Peritoneum (tissue), 1 donor: ENCODE results near the genes CRNN, LCE5A, LCE3A, LCE2C and LCE4A.

DNA sequence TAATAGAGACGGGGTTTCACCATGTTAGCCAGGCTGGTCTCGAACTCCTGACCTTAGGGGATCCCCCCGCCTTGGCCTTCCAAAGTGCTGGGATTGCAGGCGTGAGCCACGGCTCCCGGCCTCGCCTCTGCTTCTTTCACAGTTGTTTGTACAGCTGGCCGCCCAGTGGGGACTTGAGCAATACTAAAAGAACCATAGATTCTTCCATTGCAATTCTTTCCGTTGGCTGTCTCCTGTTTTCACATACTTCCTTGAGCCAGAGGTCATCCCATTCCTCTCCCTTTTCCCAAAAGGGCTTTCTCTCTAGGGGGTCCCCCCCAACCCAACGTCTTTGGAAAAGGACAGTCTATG is 1.1 kb downstream of the GABPB2 start:
- PRO-cap, result no peak

- PRO-cap, result no peak
Observed at GRCh38 chr1:151142800-151143544, 3.5 kb downstream of the SEMA6C start.

DNA sequence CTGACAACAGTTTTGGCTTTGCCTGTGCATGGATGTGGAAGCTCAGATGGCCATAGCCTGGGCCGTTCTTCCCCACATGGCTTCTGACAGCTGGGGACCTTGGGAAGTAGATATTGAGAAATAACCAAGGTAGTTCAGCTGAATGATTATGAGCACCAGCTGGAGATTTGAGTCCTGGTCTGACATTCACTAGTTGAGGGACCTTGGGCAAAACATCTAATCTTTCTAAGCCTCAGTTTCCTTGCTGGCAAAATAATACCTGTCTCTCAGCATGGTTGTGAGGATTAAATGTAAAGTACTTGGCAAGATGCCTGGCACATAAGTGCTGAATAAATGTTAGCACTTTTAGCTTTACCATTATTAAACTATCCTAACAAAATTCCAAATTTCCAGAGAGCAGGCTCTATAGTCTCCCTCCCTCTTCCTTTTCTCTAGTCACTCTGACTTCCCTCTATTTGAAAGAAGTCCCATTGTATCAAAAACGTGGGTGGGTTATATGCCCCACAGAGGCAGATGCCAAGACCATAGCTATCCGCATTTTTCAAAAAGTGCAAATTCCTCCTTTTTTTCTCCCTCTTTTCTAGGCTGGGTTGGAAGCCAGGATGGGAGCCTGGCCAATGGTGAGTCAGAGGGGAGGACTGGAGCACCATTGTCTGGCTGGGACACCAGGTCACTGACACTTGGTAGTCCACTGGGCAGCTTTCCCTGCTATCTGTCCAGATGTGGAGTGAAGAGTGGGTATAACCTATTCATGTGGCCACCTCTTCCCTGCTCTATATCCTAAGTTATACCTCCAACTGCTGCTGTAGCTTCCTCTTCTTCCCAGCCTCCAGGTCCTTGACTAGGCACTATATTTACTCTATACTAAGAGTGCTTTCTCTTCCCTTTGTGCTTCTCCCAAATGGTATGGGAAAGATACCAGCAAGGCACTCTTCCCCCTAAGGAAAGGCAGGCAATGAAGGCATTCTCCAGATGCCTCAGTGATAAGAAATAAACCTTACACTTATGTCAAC is 13.2 kb downstream of the PI4KB start:
- PRO-cap, result no peak

GRCh38 chr1:151347437-151347675 is 304 bp upstream of the RFX5 start:
- PRO-cap, result no peak

DNA sequence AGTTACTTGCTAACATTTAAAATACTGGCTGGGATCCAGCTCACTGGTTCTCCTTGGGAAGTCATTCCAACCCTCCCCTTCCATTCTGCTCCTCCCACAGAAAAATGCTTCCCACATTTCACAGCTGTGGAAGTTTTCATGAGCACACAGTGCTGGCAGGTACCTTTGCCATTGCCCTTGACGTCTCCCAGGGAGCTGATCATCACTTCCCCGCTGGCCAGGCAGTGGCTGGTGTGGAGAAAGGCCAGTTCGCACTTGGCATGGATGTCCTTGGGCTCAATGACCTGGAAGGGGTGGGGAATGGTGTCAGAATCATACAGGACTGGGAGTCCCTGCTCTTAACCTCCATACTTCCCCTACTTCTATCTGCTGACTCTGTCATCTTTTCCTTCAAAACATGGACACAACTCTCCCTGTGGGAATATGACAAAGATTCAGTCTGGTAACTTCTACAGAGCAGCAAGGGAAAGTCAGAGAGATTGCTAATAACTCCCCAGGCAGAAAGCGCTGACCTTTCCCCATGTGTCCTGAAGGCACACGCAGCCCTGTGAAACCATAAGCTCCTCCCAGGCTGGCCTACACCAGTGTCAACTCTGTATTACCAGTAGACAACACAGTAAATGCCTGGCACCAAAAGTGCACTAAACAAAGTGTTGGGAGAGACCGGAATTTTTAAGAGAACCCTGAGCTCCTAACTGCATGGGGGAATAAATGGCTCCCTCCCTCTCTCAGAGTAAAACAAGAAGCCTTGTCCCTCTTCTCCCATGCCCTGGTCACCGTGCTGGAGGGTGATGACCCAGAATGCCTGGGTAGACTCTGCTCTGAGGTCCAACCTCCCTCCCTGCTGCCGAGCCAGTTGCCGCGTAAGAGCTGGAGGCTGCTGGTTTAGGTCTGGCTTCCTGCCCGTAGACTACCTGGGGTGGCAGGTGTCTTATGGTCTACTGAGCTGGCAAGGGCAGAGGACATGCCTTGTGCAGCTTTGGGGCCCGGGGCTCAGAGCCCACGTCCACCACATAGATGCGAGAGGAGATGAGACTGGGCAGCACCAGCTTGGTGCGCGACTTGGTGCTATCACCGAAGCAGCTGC is 4.1 kb downstream of the SELENBP1 start:
- PRO-cap, result no peak

DNA sequence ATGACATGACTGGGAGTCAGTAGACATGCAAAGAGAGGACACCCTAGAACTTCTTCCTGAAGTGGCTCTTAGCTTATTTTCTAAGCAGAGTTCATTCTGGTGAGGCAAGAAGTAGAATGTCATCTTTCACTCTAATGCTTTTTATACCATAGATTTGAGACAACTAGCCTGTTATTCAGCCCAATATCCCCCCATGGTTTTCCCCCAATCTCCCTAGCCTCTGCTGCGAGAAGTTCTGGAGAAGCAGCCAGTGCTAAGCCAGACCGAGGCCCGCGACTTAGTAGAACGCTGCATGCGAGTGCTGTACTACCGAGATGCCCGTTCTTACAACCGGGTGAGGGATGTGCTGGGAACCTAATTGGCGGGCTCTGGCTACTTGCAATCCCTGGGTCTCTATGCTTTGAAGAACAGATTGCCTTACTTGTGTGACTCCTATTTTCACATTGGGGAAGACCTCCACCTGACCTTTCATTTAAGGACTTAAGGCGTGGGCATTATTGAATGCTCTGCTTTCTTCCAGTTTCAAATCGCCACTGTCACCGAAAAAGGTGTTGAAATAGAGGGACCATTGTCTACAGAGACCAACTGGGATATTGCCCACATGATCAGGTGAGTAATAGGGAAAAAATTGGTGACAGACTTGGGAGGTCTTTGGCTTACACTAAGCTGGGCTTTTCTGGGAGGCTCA is 1.8 kb downstream of the PSMB4 start:
- PRO-cap, result no peak

GRCh38 chr1:151524000-151525094 is 13.2 kb downstream of the CGN start:
- PRO-cap, result no peak

DNA sequence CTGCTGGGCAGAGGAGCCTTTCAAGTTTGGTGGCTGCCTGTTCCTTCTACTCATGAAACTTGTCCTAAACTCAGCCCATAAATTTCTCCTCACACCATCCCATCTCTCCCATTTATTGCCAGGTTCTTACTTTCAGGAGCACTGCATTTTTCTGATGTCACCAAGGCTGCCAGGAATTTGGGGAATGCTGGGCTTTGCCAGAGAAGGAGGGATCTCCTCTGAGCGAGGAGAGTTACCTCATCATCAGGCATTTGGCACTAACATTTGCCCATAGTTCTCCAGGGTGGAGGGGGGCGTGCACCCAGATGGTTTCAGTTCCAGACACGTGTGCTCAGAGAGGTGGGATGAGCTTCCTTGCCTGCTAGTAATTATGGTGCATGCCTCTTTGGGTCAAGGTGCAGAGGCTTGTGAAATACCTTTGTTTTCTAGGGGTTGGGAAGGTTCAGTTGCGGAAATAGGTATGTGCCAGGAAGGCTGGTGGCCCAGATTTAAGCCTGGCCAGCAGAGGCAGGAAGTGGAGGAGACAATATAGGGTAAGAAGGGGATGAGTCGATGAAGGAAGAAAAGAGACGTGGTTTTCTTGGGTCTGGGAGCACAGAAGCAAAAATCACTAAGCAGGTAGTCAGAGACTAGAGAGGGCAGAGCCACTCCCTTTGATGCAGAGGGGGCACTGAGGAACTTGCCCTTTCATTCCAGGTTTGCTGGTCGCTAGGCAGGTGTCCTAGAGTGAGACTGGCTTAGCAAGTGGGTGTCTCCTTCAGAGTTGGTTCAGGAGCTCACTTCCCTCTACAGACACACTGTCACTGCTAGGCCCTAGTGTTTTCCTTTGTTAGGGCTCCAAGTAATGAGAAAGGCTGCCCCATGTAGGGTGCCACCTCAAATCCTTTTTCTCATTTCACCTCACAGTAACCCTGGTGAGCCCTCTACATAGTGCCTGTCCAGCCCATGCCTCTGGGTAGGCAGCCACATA is 7.2 kb downstream of the TUFT1 start:
- PRO-cap, result no peak

DNA sequence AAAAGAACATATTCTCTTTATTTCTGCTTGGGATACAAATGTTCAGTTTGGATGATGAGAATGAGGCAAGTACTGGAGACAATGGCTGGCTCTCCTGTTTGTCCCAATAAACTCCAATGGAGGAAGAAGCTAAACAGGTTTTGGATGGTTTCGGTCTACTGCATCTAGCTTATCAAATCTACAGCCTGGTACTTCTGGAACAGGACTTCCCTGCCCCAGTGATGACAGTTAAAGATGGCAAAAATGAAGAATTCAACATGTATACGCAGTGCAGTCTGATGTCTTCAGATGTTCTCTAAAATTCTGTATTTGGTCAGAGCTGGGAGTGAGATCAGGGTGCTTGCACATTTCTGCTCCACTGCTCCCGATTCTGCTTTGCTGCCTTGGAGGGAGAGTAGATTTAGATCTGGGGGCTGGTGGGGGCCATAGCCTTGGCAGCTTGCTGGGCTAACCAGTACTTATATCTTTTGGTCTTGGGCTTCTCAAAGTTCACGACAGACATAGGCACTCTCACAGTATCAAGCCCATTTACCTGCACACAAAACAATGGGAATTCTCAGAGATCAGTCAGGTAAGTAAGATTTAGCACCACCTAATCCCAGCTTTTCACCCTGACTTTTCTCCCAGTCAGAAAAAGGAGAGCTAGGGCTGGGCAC is 3.5 kb downstream of the MRPL9 start:
- PRO-cap, result no peak

DNA sequence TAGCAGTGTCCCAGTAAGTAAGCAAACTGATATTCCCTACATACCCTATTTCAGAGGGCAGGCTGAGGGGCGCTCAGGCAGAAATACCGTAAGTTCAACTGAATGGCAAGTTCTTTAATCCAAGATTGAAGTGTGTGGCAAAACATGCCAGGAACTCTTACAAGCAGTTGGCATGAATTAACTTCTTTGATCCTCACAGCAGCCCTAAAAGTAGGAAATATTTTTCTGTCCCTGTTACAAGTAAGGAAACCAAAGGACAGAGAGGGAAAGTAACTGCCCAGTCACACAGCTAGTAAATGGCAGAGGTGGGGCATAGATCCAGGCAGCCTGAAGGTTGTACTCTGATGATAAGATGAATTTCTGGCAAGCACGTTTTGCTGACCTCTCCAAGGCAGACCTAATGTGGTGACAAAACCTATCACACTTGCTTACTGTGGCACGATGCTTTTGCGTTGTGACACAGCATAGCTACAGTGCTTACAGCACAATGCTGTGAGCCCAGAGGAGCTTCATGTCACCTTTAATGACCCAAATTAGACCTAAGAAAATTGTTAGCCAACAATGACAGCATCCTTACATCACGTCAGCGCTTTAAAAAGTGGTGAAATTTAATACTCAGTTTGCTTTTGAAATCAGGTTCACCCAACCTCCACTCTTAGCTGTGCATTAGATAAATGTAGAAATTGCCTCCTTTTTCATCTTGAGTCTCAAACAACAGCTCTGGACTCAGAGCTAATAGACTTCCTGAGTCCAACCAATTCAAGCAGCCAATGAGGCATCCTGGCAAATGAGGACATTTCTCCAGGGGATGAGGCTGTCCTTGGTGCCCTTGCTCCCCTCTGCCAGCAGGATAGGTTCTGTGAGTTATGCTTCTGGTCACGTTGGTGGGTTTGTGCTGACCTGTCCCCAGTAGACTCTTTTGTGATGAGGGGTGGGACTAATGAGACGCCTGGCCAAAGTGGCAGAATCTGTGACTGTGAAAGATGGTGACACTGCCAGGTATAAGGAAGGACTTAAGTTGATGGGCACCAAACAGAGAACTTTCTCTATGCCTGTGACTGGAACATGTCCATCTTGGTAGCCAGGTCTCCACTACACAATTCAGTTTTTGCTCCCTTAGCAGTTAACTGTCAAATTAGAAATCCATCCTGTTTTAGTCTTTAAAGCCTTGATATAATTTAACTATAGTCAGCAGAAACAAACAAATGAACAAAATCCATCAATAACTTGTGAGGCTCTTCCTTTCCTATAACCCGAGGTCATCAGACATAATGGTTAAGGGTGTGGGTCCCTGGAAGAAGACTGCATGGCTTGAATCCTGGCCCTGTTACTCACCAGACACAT is 35.3 kb upstream of the THEM4 start:
- PRO-cap, result no peak

DNA sequence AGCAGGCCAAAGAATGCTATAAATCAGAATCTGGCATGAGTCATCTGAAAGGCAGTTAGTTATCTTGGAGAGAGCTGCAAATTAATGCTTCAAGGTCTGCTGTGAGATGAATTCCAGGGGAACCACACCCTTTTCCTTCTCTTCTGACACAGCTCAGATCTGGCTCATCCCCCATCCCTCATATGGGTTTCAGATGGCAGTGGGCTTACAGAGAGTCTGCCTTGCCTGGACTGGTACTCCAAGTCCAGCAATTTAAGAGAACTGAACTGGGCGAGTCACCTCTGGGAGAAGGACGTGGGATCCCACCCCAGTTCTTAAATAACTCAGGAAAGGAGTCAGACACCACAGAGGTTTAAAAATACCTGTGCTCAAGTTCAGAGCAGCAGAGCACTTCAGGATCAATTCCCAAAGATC is 5.1 kb downstream of the S100A10 start:
- PRO-cap, result no peak

- PRO-cap, result no peak
Observed at GRCh38 chr1:151988990-151990049, 4.3 kb downstream of the S100A10 start.

GRCh38 chr1:152023992-152024613 is 12.7 kb downstream of the S100A11 start:
- PRO-cap, result no peak

- PRO-cap, result no peak
Observed at GRCh38 chr1:152031299-152032308, 5.2 kb downstream of the S100A11 start.

GRCh38 chr1:152032309-152032785 is 4.5 kb downstream of the S100A11 start:
- PRO-cap, result no peak

DNA sequence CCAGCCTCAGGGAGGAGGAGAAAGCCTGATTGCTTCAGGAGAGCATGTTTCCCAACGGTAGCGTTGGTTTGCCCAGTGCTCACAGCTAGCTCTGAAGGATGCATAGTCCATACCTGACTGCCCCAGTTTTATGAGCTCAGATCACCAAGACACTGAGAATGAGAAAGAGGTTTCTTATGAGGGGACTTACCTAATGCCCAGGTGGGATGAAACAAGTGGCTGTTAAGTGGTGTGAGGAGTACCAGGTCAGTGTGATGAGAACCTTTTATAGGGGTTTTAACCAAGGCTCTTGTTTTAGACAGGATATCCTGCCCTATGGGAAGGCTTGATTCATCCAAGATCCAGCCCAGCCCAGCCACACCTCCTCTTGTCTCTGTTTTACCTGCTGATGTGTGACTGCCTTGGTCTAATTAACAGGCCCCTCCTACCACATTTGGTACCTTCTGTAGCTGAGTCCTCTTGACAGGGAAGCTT is at the start of gene CRNN:
Gene CRNN (minus strand): TSS at position 240 of the 474 bp plus-strand sequence.
- PRO-cap, result no peak

- PRO-cap, result no peak
Observed at GRCh38 chr1:152510639-152511057, at the start of gene LCE5A. TSS of gene LCE5A (plus strand) at chr1:152510803.

DNA sequence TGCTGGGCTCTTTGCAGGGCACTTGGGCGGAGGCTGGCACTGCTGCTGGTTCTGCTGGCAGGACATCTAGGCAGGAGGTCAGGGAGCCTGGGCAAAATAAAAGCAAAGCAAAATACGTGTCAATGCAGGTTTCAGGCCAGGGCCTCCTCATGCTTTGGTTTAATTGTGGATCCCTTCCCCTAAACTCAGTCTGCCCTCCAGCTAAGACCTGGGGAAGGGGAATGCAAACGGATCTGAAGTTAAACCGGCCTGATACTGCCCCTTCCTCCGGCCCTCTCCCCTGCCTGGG is at the start of gene LCE3A:
Gene LCE3A (minus strand): TSS at position 66 of the 289 bp plus-strand sequence.
- PRO-cap, result no peak

GRCh38 chr1:152674994-152675551 is at the start of gene LCE2C:
TSS of gene LCE2C (plus strand) at chr1:152675279.
- PRO-cap, result no peak

GRCh38 chr1:152707710-152708201 is at the start of gene LCE4A:
TSS of gene LCE4A (plus strand) at chr1:152708160.
- PRO-cap, result no peak